Hair follicular keratinocyte (primary cell): Measurements from ENCODE around the gene NCBP3.

DNA sequence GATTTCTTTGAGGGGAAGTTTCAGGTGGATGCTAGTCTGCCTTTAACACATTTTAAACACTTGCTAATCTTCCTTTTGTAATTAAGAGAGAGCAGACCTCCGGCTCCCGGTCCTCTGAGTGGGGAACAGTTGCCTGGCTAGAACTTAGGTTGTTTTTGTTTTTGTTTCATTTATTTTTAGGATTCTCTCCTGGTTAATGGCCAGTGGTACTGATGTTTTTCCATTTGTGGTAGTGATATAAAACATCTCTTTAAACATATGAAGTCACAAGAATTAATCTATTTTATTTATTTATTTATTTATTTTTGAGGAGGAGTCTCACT is 59.0 kb downstream of the RAP1GAP2 start:
- RAMPAGE, long total RNA, result no peak

DNA sequence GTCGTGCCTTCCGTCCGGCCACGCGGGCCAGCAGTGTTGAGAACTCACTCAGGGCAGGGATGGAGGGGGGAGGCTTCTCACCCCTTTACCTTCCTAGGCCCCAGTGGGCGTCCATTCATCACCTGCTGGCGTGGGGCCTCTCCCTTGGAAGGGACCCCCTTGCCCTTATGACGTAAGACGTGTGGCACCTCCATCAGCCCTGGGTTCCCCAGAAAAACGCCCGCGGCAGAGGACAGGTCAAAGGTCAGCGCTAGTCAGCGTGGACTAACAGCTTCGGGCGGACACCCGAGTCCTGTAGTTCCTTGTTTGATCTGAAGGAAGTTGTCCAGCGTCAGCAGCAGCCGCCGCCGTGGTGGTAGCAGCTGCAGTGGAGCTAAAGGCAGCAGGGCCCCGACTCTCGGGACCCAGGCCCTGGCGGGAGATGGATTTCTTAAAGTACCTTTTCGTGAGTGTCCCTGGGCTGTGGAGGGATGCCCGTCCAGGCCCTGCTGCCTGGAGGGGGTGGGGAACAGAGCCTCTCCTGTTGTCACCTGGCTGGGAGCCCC is 123.7 kb downstream of the OR1D5 start:
- RAMPAGE, long total RNA, result no peak

- RAMPAGE, long total RNA, result no peak
Observed at GRCh38 chr17:3416275-3416761, 17.3 kb downstream of the OR1E2 start.

- RAMPAGE, long total RNA, result no peak
Observed at GRCh38 chr17:3694638-3695116, 1.3 kb downstream of the P2RX5 start.

DNA sequence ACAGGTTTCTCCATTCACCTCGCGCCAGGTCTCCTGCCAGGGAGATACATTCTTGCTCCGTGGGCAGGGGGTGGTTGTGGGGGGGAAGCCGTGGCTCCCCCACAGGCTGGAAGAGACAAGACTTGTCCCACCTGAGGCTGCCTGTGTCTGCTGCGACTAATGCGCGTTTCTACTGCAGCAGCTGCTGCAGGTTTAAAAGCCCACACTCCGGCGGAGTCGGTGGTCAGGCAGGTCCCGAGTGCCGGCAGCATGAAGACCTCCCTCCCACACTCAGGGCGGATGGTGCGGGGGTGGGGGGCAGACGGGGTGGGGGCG is 856 bp upstream of the P2RX5 start:
- RAMPAGE, long total RNA, result no peak

GRCh38 chr17:3755010-3756020 is 31.6 kb downstream of the HASPIN start:
- RAMPAGE, long total RNA, result no peak

DNA sequence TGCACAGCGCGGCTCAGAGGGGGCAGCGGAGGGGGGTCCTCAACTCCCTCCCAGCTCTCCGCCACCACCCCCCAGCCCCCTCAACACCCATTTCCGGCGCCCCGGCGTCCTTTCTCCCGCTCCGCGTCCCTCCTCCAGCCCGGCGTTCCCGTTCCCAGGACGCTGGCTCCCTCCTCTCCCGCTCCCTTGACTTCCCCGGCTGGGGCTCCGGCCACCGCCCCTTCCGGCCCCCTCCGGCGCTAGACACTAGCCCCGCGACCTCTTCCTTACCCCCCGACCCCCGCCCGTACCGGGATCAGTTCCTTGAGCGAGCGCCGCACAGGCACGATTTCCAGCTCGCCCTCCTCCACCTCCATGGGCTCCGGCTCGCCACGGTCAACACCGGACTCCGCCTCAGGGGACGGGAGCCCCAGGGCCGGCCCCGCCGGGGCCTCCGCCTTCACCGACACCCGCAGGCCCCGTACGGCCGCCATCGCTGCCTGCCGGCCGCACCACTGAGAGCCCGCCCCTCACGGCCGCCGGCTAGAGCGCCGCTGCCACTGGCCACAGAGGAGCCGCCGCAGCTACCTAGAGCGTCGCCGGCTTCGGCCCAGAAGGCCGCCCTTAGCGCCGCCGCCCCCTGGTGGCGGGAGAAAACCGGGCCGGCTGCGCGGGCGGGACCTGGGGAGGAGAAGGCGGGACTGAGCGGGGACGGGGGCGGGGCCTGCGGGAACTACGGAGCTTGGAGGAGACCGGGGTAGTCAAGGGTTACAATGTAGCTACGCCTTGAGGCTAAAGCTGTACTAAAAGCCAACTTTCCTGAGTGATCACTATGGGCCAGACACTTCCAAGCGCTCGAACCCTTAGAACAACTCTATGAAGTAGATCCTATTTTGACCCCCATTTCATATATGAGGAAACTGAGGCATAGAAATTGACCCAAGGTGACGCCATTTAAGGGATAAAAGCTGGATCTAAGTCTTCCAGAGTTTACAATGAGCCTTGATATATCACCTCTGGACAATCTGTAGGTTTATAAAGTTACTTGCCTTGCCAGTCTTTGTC is at the start of gene NCBP3:
NCBP3 (minus strand) TSS at position 496 of the 1,044 bp plus-strand sequence.
- RAMPAGE, long total RNA, result no peak

GRCh38 chr17:3911032-3911884 is 5.0 kb downstream of the P2RX1 start:
- RAMPAGE, long total RNA, result no peak

GRCh38 chr17:3943253-3944062 is 20.8 kb downstream of the ATP2A3 start:
- RAMPAGE, long total RNA, result no peak

- RAMPAGE, long total RNA, result no peak
Observed at GRCh38 chr17:3960010-3960458, 4.2 kb downstream of the ATP2A3 start.

DNA sequence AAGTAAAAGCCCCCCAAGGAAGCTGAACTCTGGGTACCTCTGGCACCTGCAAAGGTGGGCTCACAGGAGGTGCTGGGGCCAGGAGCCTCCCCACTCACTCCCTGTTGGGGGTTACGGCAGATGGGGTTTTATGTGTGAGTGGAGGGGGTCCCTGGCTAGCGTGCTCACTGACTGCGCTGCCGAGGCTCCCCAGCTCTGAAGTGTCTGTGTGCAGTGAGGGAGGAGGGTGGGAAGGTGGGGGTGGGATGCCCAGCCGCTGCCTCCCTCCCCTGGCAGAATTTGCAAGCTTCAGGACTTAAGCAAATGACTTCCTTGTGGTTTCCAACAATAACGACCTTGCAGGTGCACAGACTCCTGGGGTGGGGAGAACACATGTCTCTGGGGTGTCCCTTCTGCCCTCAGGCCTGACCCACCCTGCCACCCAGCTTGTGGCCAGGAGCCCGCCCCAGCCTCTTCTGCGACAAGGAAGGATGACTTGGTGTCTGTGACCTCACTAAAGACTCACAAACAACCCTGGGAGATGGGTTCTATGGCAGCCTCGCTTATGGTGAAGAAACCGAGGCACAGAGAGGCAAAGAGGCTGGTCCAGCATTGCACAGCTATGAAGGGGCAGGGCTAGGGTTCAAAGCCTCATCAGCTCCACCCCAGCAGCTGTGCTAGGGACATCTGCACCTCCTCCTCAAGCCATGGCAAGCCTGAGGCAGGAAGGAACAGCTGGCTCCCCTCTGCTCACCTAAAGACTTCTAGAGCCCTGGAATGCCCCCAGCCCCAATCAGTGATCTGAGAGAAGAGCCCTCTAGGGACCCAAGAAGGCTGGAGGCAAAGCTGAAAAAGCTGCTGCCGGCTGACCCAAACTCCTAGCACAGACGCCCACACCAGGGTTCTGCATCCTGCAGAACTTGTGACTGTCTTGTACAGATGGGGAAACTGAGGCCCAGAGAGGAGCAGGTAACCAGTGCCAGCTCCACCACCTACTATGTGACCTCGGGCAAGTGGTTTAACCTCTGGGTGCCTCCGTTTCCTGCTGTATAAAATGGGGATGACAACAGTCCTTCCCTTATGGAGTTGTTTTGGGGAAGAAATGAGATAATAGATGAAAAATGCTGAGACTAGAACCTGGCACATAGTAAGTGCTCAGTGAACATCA is 2.6 kb downstream of the ATP2A3 start:
- RAMPAGE, long total RNA, result no peak

DNA sequence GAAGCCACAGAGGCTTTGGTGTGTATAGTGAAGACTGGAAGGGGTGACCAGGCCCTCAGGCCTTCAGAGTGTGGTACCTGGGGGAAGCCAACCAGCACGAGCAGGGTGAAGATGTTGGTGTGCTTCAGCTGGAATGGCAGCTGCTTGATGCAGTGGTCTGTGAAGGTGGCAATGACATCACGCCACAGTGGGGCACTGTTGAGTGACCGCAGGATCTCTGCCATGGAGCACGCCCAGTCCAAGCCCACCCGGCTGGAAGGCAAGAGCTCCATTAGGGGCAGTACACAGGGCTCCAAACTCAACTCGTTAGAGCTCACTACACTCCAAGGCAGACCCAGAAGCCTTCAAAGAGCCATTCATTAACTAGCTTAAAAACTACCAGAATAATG is 68.5 kb upstream of the ATP2A3 start:
- RAMPAGE, long total RNA, result no peak

GRCh38 chr17:4043631-4044212 is 79.5 kb upstream of the ATP2A3 start:
- RAMPAGE, long total RNA, result no peak

- RAMPAGE, long total RNA, result no peak
Observed at GRCh38 chr17:4058811-4059282, 84.0 kb downstream of the ZZEF1 start.

DNA sequence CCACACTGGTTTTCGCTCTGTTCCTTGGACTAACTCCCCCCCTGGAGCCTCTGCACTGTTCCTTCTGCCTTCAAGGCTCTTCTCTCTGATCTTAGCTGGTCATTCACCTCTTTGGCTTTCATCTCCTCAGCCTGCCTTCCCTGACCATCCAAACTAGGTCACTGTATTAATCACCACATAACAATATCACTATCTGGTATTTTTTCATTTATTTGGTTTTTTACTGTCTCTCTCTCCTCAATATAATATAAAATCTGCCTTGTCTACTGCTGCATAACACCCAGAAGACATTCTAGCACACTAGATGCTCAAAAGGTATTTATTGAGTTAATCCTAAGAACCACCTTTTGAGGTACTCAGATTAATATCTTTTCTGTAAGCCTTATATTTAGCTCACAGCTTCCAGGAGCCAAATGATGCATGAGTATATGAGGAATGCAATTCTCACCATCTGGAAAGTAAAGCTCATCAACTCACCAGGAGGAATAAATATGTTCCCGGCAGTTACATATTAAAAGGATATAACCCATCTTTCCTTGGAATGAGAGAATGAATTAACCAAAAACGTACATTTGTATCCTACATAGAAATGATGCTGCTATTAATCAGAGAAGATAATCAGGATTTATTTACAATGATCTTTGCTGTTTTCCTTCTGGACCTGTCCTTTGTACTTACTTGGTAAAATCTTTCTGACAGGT is 80.6 kb downstream of the ZZEF1 start:
- RAMPAGE, long total RNA, result no peak

DNA sequence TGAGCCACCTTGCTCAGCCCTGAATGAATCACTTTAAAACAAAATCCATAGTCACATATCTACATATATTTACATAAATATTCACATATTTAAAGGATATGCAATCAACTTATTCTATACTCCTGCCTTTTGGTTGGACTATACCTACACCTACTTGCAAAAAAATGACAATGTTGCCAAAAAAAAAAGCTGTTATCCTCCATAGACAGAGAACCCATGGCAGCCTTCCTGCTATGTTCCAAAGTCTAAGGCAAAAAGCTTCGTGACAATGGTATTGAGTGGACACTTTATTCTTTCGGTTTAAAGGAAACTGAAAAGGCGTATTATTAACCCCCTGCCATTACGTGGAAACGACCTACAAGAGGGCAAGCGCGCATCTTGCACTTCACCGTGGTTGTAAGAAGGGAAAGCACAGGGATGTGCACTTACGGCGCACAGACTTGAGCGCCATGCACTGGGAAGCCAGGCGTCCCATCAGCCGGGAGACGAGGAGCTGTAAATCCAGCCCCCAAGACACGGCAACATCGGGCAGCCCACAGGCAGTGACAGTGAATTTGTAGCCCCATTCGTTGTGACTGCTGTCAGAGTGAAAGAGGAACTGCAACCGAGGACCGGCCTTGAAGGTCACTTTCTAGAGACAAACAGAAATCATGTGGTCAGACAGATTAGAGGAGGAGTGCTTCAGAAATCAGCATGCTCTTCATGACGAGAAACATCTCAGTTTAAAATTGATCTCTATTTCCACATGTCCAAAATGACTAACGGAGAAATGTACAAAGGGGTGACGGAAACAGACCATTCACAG is 68.9 kb downstream of the ZZEF1 start:
- RAMPAGE, long total RNA, result no peak

- RAMPAGE, long total RNA, result no peak
Observed at GRCh38 chr17:4142107-4142446, 753 bp downstream of the ZZEF1 start.

DNA sequence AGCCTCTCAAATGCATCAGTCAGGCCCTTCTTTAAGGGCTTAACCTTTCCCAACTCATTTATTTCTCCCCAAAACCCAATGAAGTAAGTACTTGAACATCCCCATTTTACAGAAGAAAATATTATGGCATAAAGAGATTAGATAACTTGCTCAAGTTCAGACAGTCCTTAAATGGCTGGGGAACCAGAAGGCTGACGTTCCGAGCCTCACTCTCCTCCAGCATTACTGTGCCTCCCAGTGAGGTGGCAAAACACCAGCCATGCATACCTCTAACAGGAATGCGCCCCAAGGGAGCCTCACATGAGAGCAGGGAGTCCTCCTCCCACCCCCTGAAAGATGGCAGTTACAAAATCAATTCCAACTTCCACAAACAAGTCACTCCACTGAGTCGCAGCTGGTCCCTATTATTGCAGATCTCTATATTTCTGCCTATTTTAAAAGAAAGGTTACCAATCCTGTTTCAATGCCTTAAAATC is 55.6 kb downstream of the ANKFY1 start:
- RAMPAGE, long total RNA, result no peak

GRCh38 chr17:4220560-4221490 is 43.0 kb downstream of the ANKFY1 start:
- RAMPAGE, long total RNA, result no peak

DNA sequence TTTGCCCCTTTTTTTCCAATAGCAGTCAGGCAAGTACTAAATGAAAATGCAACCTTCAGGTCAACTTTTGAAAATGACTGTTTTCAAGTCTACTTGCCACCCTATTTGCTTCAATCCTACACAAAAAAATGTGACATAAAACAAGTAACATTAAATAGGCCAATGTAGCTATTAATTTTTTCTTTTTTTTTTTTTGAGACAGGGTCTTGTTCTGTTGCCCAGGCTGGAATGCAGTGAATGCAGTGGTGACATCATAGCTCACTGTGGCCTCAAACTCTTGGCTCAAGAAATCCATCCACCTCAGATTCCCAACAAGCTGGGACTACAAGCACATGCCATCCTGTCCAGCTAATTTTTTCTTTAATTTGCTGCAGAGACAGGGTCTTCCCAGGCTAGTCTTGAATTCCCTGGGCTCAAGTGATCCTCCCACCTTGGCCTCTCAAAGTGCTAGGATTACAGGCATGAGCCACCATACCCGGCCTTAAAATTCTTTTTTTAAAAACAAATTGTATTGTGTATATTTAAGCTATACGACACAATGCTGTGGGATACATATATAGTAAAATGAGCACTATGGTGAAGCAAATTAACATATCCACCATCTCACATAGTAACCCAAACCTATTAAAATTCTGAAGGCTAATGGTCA is 29.3 kb downstream of the ANKFY1 start:
- RAMPAGE, long total RNA, result no peak